Cerebellum (tissue), 5 donors: Measurements from ENCODE around the gene WARS1.

DNA sequence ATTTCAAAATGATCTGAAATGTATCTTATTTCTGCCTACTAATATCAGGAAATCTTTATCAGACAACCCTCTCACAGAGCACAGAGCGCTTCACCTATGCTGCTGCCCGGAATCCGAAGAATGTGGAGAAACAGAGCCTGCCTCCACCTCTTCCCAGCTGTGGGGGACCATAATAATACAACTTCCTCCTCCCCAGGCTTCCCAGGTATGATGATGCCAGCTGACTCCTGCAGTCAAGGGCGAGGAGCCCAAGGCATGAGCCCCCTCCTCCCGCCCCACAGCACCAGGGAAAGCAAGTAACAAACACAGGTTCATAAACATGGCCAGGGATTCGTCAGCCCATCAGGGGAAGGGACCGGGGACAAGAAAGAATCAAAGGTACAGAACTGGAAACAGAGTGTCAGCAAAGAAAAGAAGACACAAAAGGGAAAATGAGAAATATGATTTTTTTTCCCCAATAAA, 68.5 kb downstream of the SETD3 start:
- PRO-cap, 3 experiments = no peak in any of the 3 experiments
- RAMPAGE, long total RNA = no peak

GRCh38 chr14:99479609-99480494, 807 bp downstream of the SETD3 start:
- PRO-cap, 3 experiments = no peak in any of the 3 experiments
- RAMPAGE, long total RNA = no peak

- PRO-cap, 3 experiments = no peak in any of the 3 experiments
- RAMPAGE, long total RNA = no peak
These were observed 51.3 kb downstream of the CCDC85C start for GRCh38 chr14:99552516-99553285.

- PRO-cap, 3 experiments = no peak in any of the 3 experiments
- RAMPAGE, long total RNA = no peak
These were observed 24.7 kb downstream of the CCDC85C start for GRCh38 chr14:99579183-99579818.

GRCh38 chr14:99601290-99601924, 2.6 kb downstream of the CCDC85C start:
- PRO-cap, 3 experiments = peak in 1 of 3 experiments; most common plus-strand start chr14:99601546 (in 1); most common minus-strand start chr14:99601433 (in 1)
- RAMPAGE, long total RNA = no peak

DNA sequence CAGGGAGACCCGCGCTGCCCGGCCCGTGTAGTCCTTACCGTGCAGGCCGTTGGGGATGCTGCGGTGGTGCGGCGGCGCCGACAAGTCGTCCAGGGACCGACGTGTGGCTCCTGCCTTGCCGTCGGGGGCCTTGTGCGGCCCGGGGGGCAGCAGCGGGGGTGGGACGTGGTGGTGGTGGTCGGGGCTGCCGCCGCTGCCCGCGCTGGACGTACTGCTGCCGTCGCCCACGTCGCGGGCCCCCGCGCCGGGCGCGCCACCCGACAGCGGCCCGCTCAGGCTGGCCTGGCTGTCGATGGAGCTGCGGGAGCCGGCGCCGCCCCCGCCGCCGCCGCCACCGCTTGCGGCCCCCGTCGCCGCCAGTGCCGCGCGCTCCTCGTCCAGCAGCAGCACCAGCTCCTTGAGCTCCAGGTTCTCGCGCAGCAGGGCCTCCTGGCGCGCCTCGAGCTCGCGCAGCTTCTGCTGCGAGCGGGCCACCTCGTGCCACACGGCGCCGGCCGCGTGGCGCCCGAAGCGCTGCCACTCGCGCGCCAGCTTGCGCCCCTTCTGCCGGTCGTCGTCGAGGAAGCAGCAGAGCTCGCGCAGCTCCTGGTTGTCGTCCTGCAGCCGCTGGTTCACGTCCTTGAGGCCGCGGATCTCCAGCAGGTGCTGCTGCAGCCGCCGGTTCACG, 745 bp downstream of the CCDC85C start:
- PRO-cap, 3 experiments = peak in 1 of 3 experiments; most common plus-strand start position 359 of the sequence (in 1); most common minus-strand start position 276 of the sequence (in 1)
- RAMPAGE, long total RNA = no peak

- PRO-cap, 3 experiments = no peak in any of the 3 experiments
- RAMPAGE, long total RNA = no peak
These were observed 8.1 kb upstream of the CCDC85C start for GRCh38 chr14:99612039-99612631.

DNA sequence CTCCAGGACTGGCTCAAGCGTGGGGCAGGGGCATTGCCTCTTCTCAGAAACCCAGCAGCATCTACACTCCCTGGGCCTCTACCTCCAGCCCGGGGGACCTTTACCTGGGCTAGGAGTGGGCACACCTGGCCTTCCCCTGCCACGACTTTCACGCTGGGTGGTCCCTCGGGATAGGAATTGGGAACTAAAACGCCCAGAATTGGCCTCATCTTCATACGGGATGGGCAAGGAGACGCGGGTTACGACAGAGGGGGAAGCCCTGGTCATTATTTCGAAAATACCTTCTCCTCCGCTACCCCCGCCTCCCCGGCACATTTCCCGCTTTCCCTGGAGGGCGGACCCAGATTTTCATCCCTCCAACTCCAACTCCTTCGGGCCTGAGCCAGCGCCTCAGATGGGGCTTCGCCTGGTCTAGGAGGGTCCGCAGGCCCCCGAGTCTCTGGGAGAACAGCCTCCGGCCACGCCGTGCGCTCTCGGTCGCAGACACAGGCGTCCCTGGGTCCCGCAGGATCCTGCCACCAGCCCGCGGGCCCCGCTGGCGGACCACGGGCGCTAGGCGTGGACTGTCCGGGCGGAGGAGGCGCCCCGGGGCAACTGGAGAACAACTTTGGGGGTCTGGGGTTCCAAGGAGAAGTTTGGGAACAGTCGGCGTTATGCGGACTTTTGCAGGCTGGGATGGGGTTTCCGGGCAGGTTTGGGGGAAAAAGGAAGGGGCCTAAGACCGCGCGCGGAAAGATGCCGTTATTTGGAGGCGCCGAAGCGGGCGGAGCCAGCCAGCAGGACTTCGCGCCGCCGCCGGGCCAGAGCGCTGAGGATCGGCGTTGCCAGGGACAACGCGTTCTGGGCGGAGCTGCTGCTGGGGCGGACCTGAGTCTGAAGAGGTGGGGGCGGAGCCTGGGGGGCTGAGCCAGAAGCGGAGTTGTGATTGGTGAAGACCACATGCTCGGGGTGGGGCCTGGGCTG, 642 bp upstream of the CYP46A1 start:
- PRO-cap, 3 experiments = peak in 2 of 3 experiments; most common minus-strand start position 842 of the sequence (in 2)
- RAMPAGE, long total RNA = no peak

GRCh38 chr14:100083626-100083988, 18.4 kb downstream of the EVL start:
- PRO-cap, 3 experiments = no peak in any of the 3 experiments
- RAMPAGE, long total RNA = no peak

DNA sequence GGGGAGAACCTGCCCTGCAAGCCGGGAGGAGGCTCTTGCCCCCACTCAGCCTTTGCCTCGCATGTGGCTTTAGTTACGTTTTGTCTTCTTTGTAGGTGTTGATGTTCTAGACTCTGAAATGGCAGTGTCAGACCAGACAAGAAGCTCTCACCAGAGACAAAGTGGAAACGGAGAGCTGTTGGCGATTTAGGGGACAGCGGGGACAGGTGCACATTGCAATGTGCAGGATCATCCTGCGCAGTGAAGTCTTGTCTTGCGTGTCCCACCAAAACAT, 40.6 kb downstream of the EVL start:
- PRO-cap, 3 experiments = no peak in any of the 3 experiments
- RAMPAGE, long total RNA = no peak

DNA sequence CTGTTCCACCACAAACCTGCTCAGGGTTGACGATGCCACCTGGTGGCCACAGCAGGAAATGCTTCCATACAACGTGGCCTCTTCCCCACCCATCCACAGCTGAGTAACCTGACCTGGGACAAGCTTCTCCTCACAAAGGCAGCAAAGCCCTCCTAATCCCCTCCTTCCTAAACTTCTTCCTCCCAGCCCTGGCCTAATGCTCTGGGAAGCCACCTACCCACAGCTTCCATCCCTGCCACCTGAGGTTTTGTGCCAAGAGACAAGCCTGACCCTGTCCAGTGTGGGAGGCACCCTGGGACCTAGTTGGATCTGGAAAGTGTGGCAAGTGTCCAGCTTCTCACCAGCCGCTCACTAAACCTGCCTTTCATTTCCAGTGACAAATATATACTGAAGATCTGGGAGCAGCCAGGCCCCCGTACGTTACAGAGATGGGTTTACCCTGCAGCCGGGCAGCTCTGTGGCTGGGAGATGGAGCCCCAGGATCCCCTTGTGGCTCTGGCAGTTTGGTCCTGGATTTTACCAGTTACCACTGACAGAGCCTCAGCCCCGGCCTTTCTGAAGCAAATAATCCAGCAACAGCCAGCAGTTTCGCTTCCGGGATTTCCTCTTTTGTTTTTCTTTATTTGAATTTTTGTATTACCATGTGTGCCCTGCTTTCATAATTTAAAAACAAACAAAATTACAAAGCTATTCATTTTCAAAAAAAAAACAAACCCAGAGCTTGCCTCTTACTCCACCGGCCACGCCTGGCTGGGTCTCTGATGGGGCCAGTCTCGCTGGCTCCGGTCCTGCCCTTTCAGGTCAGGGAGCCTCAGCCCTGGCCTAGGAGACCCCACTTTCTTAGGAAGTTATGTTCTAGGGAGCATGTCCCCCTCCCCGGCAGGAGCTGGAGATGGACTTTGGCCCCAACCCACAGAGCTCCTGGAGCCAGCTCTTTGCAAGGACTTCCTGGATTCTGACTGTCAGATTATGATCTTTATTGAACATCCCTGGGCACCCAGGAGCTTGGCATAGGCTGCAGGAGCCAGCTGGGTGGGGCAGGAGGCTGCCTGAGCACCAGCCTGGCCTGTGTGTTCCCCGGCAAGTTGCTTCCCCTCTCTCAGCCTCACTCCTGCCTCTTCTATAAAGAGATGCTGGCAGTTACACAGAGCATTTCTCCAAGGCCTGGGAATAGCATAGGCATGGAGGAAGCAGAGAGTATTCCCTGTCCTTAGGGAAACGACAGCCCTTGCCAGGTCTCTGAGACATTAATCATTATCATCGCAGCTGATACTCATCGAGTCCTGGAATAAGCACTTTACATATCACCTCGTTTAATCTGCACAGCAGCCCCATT, 3.8 kb downstream of the DEGS2 start:
- PRO-cap, 3 experiments = no peak in any of the 3 experiments
- RAMPAGE, long total RNA = no peak

- PRO-cap, 3 experiments = no peak in any of the 3 experiments
- RAMPAGE, long total RNA = no peak
These were observed 31.3 kb upstream of the YY1 start for GRCh38 chr14:100207618-100208070.

- PRO-cap, 3 experiments = no peak in any of the 3 experiments
- RAMPAGE, long total RNA = no peak
These were observed 1.5 kb upstream of the YY1 start for GRCh38 chr14:100237499-100237879.

DNA sequence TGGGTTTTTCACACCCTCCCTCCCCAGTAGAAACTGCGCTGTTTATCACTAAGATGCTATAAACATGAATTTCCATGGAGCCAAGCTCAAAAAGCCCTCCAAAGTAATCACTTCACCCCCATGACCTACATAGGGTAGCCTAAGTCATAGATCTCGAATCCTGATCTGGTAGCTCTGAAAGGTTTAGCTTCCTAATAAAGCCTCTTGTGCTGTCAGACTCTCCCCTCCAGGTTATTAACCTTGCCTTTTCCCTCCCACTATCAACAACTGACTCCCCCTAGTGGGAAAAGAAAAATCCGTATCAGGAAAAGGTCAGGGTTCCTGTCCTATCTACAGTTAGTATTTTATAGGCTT, 7.8 kb downstream of the YY1 start:
- PRO-cap, 3 experiments = no peak in any of the 3 experiments
- RAMPAGE, long total RNA = no peak

DNA sequence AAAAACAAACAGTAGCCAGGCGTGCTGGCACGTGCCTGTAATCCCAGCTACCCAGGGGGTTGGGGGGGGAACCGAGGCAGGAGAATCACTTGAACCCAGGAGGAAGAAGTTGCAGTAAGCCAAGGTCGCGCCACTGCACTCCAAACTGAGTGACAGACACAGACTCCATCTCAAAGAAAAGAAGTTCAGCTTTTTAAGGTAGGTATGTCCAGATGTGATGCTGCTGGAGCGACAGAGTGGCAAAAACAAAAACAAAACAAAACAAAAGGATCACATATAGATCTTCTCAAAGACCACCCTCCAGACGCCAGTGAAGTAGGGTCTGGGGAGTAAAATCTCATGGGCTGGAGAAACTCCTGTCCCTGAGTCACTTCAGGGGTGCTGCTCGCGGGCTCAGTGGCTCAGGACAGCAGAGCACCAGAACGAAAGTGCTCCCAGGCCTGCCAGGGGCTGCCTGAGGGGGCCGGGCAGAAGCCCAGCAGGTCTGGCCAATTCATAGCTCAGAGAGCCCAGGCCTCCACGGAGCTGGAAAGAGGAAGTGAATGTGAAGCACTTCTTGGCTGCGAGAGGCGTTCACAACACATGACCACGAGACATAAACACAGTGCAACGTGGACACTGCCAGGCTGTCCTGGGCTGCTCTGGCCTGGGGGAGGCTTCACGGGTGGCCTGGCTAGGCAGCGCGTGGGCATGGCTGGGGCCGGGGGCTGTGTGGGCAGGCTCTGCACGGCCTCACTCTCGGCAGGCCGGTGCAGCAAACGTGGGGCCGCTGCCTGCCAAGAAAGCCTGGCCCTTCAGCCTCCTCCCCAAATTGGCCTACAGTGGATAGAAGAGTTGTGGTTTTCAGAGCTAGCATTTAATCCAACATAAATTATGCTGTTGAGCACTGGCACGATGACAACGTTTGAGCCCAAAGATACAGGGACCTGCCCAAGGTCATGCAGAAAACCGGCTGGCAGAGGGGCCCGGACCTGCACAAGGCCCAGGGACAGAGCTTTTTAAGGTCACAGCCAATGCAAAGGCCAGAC, 9.0 kb downstream of the SLC25A29 start:
- PRO-cap, 3 experiments = no peak in any of the 3 experiments
- RAMPAGE, long total RNA = no peak

DNA sequence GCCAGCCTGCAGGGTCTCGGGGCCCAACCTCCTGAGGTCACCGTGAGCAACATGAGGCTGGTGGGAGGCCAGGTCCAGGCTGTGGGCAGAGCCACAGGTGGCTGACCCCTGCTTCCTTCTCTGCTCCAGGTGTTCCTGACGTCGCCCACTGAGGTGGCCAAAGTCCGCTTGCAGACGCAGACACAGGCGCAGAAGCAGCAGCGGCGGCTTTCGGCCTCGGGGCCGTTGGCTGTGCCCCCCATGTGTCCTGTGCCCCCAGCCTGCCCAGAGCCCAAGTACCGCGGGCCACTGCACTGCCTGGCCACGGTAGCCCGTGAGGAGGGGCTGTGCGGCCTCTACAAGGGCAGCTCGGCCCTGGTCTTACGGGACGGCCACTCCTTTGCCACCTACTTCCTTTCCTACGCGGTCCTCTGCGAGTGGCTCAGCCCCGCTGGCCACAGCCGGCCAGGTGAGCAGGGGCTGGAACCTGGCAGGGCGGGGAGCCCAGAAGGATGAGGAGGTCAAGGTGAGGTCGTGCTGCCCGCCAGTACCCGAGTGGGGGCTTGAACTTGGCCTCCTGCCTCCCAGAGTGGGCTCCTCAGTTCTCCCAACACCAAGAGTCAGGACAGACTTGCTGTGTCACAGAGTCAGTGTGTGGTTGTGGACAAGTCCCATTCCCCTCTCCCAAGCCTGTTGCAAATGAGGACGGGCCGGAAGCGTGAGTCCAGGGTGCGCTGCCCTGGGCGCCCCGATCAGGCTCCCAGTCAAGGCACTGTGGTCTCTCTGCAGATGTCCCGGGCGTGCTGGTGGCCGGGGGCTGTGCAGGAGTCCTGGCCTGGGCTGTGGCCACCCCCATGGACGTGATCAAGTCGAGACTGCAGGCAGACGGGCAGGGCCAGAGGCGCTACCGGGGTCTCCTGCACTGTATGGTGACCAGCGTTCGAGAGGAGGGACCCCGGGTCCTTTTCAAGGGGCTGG, 5.7 kb downstream of the SLC25A47 start:
- PRO-cap, 3 experiments = no peak in any of the 3 experiments
- RAMPAGE, long total RNA = no peak

DNA sequence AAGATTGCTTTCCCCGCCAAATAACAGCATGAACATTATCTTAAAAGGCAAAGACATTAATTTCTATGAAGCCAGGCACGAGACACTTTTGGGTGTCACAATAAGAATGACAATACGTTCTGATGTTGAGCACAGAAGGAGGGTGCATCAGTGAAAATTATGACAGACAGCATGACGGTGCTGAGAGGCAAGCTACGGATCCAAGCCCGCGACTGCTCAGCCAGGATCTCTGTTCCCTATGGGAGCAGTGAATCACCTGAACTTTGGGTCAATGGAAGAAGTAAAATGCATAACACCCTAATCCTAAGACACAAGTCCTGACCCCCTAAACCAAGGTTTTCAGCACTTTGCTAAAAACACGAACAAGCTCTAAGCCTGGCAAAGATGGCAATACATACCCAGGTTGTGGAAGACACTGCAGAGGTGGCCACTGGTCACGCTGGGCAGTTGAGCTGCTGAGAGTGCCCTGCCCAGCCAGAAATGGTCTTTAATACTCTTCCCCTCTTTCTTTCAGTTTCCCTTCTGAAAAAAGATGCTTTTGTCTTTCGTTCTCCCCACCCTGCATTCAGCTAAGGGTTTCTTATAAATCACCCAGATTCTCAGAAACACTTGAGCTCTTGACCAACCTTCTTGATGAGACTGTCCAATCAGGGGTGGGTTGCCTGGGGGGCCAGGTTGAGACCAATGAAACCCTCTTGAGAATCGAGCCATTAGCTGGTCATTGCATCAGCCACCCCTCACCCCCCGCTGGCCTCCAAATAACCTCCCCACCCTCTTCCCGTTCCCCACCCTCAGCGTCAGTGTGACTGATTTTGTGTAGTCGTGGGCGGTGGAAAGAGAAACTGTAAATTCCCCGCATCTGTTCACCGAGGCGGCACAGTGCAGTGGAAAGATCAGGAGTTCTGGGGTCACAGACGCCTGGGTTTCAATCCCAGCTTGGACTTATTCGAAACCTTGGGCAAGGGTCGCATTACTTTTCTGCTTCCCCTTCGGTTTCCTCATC, at the start of gene WARS1:
Gene WARS1 (minus strand): TSS at position 463 of the 1,003 bp plus-strand sequence.
- PRO-cap, 3 experiments = peak in 3 of 3 experiments; most common plus-strand start position 874 of the sequence (in 3); most common minus-strand start position 481 of the sequence (in 1)
- RAMPAGE, long total RNA = no peak

DNA sequence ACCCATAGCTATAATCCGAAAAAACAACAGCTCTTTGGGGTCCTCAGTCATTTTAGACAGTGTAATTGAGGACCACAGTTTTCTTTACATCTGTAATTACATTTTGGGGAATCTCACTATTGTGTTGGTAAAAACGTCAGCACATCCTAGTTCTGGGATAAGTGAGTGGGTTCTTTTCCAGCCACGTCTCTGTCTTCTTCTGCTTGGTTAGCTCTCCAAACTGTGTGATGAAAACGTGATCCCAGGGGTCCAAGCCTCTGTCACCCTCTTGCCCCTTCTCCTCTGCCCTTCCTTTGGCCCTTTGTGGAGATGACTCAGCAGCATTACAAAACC, 15.9 kb downstream of the WDR25 start:
- PRO-cap, 3 experiments = no peak in any of the 3 experiments
- RAMPAGE, long total RNA = no peak

DNA sequence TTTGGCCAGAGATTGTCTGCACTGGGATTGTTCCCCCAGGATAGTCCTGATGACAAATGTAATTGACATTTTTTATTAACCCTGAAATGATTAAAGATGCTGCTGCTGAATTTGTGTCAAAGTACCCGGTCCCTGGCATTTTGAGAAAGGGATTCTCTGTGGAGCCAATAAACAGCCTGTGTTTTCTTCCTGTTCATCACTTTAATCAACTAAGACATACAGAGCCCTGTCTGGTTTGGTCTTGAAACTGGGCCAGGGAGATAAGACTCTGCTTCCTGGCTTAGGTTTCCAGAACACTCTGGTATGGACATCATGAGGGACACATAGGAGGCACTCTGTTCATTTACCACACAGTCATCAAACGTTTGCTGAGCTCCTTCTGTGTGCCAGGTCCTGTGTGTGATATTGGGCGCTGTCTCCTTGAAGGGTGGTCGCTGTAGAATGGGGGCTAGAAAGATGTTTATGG, 64.6 kb downstream of the WDR25 start:
- PRO-cap, 3 experiments = peak in 1 of 3 experiments; most common plus-strand start position 291 of the sequence (in 1); most common minus-strand start position 142 of the sequence (in 1)
- RAMPAGE, long total RNA = no peak

DNA sequence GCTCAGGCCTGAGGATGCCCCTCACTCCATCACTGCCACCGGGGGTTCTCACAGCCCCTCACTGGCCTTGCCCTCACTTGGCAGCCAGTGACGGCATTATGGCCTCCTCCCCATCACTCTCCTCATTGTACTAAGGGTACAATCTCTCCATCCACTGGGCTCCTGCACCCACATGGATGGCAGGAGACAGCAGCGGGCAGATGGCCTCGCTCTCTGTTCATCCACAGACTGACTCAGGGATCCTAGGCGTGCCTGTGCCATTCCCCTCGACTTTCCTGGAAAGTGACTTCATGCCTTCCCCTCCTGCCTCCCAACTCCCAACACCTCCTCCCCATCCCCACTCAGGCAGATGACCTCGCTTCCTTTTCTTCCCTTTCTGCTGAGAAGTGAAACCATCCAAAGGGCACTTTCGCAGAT, 29.7 kb downstream of the BEGAIN start:
- PRO-cap, 3 experiments = no peak in any of the 3 experiments
- RAMPAGE, long total RNA = no peak